Measurements from ENCODE around the genes CPPED1 and BFAR.

- RRBS: no CpG with 5 or more reads among the region's 10 CpGs
Observed at GRCh38 chr16:12082249-12082839, 105.8 kb downstream of the SNX29 start.

- RRBS: no CpG with 5 or more reads among the region's 64 CpGs
Observed at GRCh38 chr16:12116888-12117656, 140.5 kb downstream of the SNX29 start.

GRCh38 chr16:12119342-12120126, 143.0 kb downstream of the SNX29 start:
- RRBS: no CpG with 5 or more reads among the region's 8 CpGs

DNA sequence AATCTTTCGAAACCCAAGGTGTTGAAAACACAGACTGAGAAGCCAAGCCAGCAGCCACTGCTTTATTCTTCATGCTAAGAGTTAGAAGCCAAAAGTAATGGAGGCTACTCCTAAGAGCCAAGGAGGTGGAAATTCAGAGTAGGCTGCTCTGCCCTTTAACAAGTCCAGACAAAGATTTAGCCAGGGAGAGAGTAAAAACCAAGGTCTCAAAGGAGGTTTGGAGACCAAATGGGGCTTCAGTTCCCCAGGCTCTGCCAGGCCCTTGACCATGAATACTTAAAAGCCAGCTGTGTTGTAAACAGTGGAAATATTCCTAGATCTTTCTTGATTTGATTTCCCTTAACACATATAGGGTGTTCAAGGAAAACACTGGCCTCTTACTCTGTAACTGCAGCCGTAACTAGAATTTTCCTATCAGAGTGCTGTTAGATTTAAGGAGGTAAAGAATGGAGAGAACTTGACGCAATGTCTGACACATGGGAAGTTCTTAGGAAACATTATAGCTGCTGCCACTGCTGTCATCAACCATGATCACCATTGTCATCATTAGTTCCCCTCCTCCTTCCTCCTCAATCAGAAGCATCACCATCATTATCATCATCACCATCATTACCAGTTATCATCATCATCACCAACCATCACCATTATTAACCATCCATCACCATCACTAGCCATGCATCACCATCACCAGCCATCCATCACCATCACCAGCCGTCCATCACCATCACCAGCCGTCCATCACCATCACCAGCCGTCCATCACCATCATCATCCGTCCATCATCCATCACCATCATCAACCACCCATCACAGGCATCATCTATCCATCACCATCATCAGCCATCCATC, 382.3 kb downstream of the CPPED1 start:
- RRBS: no CpG with 5 or more reads among the region's 7 CpGs

DNA sequence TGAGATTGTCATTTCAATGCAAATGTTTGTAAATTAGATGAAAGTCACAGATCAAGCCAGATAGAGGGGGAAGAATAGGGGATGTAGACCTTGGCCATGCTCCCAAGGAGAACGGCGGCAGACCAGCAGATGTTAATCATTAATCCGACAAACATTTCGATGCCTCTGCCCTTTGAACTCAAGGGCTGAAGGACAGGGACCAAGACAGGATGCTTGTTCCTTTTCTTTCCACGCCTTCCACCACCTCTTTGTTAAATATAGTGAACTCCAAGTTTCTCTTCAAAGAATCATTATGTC, 190.4 kb downstream of the CPPED1 start:
- RRBS: no CpG with 5 or more reads among the region's 5 CpGs

GRCh38 chr16:12613670-12614355, 189.9 kb downstream of the CPPED1 start:
- RRBS: no CpG with 5 or more reads among the region's 11 CpGs

GRCh38 chr16:12803231-12804376, at the start of gene CPPED1:
TSS of gene CPPED1 (minus strand) at chr16:12803887.
- RRBS: 4% methylated on average over 8 of the region's 60 CpGs

GRCh38 chr16:12900339-12901008, 924 bp upstream of the SHISA9 start:
- RRBS: 2% methylated on average over 12 of the region's 35 CpGs

- RRBS: no CpG with 5 or more reads among the region's 14 CpGs
Observed at GRCh38 chr16:13999713-14000388, 71.3 kb upstream of the MRTFB start.

- RRBS: no CpG with 5 or more reads among the region's 2 CpGs
Observed at GRCh38 chr16:14079105-14079417, 7.9 kb downstream of the MRTFB start.

GRCh38 chr16:14111674-14112758, 40.9 kb downstream of the MRTFB start:
- RRBS: no CpG with 5 or more reads among the region's 15 CpGs

DNA sequence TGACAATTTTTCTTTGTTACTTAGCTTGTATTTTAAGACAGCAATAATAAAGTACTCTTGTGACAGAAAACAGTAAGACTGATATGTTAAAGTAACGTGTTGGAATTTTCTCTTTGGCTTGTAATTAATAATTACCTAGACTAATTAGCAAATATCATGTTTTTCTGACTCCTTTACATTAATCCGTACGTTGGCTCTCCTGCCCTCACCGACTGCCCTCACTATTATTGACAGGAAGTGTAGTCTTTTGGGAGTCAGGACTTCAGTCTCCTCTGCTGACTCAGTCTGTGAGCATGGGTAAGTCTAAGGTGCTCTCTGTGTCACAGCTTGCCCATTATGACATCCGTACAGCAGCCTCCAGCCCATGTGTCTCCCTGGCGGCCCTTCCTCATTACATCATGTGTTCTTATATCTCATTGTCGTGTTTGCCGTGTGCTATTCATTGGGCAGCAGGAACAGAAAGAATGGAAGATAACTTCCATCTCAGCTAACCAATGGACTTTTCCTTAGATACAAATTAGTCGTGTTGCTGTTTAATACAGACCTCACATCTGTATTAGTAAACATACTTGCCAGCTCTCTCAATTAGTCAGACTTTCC, 77.4 kb downstream of the MRTFB start:
- RRBS: no CpG with 5 or more reads among the region's 9 CpGs

DNA sequence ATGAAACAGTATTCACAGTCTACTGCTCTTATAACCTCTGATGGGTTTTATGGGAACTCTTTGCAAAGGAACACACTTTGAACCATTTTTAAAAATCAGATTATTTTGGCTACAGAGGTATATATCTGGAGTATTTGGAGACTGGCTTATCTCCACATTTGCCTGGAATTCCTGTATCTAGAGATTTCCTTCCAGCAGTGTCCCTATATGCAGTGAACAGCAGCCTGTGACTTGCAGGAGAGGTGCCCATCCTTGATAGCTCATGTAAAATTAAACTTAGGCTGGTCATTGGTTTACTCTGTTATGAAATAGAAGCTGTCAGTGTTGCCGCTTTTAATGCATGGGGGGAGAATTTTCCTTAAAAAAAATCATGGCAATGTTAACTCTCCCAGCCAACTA, 114.6 kb downstream of the MRTFB start:
- RRBS: no CpG with 5 or more reads among the region's 1 CpG

- RRBS: no CpG with 5 or more reads among the region's 4 CpGs
Observed at GRCh38 chr16:14190529-14191049, 119.5 kb downstream of the MRTFB start.

DNA sequence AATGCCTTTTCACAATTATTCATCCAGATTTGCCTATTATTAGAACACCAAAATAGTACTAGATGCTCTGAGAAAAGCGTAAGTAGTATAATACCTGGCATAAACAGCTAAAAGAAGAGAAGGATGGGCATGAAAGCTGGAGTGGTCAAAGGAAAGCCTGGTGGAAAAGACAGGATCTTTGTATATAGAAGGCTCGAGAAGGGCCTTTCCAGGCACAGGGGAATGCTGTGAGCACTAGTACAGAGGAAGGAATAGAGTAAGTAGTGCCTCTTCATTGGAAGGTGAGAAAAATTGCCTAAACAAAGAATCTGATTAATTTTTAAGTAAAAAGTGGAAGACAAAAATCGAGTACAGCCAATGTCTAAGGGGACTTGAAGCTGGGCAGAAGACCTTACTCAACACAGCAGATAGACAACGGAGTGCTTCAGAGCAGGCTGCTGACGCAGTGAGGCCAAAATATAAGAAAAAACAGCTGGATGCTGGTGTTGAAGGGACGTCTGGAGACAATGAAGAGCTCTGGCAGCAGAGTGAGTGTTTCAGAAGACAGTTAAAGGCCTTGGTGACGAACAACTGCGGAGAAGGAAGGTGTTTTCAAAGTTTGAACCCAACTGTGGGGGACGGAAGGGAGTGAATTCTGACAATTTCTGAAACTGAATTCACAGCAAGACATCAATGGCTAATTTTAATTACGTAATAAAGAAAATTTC, 169.7 kb downstream of the MRTFB start:
- RRBS: no CpG with 5 or more reads among the region's 10 CpGs

GRCh38 chr16:14285426-14286184, 214.5 kb downstream of the MRTFB start:
- RRBS: no CpG with 5 or more reads among the region's 76 CpGs

DNA sequence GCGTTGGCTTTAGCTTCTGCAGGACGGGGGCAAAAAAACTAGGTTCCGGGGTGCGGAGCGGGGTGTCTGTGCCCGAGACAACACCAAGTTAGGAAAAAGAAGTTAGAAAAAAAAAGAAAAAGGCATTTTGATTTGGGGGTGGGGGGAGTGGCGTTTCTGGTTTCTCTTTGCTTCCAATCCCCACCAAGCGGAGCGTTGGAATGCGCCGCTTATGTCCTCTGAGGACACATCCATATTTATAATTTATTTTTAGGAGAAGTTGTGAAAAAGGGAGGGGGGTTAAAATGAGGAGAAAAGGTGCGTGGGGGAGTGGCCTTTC, 232.0 kb downstream of the MRTFB start:
- RRBS: no CpG with 5 or more reads among the region's 12 CpGs

DNA sequence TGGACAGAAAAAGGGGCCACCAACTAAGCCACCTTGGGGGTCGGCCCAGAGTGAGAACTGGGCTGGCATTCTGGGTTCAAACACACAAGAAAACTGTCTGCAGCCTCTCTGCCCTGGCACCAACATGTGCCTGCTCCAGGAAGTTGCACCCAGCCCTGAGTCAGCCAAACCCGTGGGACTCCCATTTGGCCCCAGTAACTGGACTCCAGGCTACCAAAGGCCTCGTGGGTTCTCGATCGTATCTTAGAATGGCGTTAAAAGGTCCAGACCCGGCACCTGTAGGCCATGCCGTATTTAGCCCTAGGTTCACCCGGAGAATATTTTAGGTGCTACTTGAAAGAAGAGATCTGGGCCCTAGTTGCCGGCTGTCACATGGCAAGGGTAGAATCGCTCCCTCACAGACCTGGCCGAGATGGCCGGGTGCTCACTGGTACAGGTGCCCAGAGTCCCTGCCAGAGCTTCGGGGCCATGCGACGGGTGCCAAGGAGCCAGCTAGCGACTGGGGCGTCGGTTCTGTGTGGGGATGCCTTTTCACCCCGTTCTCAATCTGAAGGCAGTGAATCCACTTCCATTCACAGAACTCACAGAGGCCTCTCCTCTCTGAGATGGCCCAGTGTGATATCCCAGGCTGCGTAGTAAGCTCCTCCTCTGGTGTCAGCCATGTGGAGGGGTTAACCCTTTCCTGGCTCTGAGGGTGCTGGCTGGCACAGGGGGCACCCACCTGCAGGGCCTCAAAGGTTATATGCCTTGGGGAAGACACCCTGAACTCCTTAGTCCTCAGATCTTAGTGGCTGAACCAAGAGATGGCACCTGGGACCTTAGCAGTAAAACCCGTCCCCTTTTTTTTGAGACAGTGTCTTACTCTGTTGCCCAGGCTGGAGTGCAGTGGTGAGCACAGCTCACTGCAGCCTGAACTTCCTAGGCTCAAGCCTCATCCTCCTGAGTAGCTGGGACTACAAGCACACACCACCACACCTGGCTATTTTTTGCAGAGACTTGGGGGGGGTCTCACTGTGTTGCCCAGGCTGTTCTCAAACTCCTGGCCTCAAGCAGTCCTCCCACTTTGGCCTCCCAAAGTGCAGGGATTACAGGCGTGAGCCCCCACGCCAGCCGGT, 236.9 kb downstream of the MRTFB start:
- RRBS: 83% methylated on average over 6 of the region's 25 CpGs

DNA sequence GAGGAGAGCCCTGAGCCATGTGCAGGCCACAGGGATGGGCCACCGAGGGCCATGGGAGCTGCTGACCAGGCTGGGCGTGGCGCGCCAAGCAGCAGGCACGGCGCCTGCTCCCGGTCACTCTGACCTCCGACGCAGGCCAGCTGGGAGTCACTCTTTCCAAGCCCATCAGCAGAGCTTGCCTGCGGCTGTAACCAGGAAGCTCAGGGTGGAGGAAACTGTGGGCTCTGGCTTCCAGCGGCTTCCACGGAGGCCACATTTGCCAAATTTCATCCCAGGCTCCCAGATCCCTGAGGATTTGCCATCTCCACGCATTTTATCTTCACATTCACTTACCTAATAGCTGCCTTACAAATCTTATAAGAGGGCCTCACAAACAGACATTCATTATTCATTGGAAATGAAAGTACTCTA, 259.8 kb downstream of the PARN start:
- RRBS: no CpG with 5 or more reads among the region's 13 CpGs

GRCh38 chr16:14632513-14633161, at the start of gene BFAR:
TSS of gene BFAR (plus strand) at chr16:14632951.
- RRBS: 2% methylated on average over 20 of the region's 48 CpGs

Data from iris pigment epithelial cell (primary cell).